Hematopoietic multipotent progenitor cell (in vitro differentiated cells): ENCODE results near the genes LIMS3 and ANAPC1.

DNA sequence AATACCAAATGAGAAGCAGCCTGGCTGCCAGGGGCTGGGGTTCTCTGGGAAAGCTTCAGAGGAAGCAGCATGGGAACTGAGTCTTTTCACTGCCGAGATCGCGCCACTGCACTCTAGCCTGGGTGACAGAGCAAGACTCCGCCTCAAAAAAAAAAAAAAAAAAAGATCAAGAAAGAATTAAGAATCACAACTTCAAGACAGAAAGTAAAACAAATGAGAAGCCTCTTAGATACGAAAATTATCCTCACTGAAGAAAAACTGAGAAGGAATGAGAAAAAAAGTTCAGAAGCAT is 4.3 kb downstream of the SEPTIN10 start:
- CAGE, long polyA plus RNA = no peak

GRCh38 chr2:109631888-109632682 is 17.9 kb downstream of the SOWAHC start:
- CAGE, long polyA plus RNA = no peak

GRCh38 chr2:109677066-109677675 is 63.0 kb downstream of the SOWAHC start:
- CAGE, long polyA plus RNA = no peak

- CAGE, long polyA plus RNA = no peak
Measured at GRCh38 chr2:109702241-109703083, 88.3 kb downstream of the SOWAHC start.

- CAGE, long polyA plus RNA = no peak
Measured at GRCh38 chr2:109898446-109898960, at the start of gene LIMS3. TSS of gene LIMS3 (plus strand) at chr2:109898688.

GRCh38 chr2:110104373-110104934 is 11.2 kb downstream of the MALL start:
- CAGE, long polyA plus RNA = no peak

DNA sequence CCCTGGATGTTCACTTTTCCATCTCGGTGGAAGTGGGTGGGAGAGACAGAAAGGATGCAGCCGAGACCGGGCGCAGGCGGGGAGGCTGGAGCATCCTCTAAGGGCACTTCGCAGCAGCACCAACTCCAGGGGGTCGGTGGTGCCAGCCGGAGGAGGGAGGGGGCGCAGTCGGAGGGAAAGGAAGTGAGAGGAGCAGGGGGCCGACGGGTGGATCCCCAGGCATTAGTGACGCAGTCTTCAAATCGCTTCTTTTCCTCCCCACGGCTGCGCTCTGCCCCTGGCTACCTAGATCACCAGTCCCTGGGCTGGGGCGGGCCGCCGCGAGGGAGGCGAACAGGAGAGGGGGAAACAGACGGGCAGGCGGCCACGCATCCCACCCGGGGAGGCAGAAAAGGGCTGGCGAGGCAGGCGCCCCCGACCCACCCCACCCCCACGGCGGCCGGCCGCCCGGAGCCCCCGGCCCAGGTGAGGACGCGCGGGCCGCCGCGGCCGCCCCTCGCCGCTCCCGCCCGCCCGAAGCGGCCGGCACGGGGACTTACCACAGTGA is 33.2 kb upstream of the RGPD6 start:
- CAGE, long polyA plus RNA = no peak

DNA sequence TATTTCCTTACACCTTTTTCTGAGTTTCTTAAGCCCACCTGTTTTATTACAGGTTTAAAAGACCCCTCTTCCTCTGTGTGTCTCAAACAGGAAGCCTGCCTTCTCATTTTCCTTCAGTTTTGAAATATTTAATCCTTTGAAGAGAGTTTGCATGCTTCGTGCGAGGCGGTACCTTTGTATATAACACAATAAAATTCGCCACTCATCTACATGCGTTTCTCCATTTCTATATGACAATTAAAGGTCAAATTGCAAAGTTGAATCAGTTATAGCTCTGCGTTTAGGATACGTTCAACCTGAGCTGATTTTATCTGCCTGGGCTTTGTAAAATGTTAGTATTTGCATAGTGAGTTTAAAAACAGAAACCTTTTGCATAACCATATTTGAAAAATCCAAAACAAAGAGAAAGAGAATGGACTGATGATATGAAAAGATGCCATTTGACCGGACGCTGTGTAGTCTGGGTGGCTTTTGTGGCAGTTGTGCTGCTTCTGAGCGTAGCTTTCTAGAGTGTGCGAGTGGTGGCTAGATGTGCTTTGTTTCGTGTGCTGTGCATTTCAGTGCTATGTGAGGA is 126.5 kb downstream of the ACOXL start:
- CAGE, long polyA plus RNA = no peak

DNA sequence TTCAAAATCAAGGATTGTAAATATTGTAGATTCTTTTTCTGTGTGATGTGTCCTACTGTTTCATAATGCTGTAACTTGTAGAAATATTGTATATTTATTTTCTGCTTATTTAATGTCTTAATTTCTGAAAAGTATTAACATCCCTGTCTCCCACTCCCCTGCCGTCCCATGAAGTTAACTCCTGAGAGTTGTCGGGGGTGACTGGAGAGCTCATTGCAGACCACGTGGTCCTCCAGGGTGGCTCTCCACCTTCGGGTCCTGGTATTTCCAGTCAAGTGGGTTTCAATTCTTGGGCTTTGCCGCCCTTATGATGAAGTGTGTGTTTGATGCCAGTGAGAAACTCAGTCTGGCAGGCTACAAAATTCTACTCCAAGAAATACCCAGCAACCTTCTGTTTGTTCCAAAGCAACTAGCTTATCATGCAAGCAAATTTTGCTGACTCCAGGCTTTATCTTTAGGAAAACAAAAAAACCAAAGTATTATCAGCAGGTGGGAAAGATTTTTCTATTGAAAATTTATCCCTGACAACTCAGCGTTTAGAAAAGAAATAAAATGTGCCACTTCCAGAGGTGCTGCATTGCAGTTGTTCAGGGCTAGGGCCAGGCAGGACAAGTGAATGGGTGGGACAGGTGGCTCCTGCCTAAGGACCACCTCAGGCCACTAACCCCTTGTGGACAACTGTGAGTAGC is 46.4 kb downstream of the BCL2L11 start:
- CAGE, long polyA plus RNA = no peak

GRCh38 chr2:111883377-111884572 is at the start of gene ANAPC1:
TSS of gene ANAPC1 (minus strand) at chr2:111884193.
- CAGE, long polyA plus RNA = no peak

DNA sequence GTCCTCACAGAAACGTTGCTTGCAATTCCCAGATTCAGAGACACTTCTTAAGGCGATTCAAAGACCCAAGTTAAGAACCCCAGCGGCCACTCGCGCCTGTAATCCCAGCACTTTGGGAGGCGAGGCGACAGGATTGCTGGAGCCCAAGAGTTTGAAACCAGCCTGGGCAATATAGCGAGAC is 470 bp upstream of the ANAPC1 start:
- CAGE, long polyA plus RNA = no peak

GRCh38 chr2:111923148-111923702 is 24.8 kb downstream of the MERTK start:
- CAGE, long polyA plus RNA = no peak

DNA sequence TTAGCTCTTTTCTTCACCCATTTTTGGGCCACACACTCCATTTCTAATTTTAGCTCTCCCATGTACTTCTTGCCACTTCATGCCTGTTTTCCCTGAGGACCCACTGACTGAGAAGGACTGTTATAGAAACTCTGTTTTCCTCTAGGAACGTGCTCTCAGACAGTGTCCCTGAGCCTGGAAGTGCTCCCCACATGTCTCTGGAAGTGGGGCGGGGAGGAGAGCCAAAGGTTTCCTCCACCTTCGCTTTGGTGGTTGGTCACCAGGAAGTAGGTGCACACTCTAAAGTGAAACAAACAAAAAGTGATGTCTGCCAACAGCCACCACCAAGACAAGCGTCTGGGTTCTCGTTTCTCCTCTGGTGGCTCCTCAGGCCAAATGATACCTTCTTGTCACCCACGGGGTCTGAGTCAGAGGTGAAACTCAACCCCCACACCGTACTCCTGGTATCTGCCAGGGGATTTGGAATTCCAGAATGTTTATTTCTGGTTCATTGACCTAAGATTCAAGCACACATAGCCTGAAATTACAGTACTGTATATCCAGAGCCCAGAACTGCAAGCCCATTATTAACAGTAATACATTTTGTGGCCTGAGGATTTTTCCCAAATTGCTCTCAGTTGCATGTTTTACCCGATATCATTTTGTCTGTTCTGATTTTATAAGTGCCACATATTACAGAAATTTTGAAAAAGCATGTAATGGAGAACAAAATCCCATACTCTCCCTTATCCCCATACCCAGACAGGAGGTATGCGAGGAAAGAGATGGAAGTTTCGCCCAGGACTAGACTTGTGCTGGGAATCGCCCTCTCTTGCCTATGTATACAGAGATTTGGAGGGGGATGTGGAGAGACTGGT is 74.9 kb downstream of the MERTK start:
- CAGE, long polyA plus RNA = no peak

- CAGE, long polyA plus RNA = no peak
Measured at GRCh38 chr2:112050306-112050692, 4.8 kb upstream of the TMEM87B start.

DNA sequence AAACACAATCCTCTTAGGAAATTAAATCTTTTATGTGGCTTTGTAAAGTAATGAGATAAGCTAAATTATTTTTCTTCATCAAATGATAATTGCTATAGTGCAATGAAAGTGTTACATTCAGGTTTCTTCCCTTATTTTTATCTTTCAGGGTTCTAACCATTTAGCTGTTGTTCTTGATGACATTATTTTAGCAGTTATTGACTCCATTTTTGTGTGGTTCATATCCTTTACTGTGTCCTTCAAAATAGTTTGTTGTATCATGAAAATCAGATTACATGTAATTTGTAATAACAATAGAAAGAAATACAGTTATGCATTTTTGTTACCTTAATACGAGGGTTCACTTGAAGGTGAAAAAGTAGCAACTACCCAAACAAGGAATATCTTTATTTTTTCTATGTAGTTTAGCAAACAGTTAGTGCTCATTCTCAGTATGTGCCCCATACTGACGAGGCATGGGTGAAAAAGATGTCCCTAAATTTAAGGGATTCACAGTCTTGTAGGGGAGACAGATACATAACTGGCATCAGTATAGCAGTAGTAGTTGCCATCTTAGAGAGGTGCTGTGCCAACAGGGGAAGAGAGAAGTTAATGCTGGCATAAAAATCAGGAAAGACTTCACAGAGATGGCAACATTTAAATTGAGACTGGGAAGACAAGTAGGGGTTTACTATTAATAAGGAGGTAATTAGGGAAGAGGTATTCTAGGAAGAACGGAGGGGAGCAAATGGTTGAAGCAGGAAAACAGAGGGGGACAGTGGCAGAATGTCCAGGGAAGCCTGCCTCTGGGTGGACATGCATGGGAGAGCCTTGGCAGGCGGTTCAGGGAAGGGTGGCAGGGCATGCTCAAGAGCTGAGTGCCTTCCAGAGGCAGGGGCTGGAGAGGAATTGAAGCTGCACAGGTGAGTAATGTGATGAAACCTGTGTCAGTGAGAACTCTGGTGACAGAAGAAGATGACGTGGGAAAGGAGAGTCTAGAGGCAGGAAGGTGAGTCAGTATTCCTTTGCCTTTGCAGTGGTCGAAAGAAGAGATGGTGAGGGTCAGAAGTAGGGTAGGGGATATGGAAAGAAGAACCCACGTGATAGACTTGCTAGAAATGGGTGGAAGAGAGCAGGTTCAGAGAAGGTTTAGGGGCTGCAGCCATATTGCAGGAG is 36.9 kb downstream of the TMEM87B start:
- CAGE, long polyA plus RNA = no peak

DNA sequence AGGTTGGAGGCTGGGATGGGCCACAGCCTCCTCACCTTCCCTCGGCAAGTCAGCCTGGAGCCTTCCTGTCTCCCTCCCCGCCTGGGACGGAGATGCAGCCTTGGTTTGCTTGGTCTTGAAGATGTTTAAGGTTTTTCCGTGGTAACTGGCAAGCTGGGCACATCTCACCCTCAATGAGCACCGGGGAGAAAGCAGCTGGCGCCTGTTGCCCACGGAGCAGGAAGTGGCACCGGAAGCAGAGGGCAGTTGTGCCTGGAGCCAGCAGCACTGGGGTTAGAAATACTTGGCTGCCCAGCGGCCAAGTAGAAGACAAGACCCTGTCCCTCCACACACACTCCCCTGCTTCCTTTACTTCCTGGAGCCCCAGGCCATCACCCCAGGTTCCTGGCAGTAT is 17.3 kb downstream of the FBLN7 start:
- CAGE, long polyA plus RNA = no peak

DNA sequence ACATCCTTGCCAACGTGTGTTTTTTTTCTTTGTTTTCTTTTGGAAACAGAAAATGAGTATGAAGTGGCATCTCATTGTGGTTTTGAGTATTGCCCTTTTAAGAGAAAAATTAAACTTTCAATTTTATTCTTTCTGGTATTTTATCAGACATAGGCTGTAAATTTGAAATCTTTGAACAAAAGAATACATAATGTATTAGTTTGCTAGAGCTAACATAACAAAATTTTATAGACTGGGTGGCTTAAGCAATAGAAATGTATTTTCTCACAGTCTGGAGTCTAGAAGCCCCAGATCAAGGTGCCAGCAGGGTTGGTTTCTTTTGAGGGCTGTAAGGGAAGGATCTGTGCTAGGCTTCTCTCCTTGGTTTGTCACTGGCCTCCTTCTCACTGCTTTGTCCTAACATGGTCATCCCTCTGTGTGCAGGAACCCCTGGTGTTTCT is 28.7 kb downstream of the ZC3H6 start:
- CAGE, long polyA plus RNA = no peak

GRCh38 chr2:112304552-112305030 is 29.2 kb downstream of the ZC3H6 start:
- CAGE, long polyA plus RNA = no peak

DNA sequence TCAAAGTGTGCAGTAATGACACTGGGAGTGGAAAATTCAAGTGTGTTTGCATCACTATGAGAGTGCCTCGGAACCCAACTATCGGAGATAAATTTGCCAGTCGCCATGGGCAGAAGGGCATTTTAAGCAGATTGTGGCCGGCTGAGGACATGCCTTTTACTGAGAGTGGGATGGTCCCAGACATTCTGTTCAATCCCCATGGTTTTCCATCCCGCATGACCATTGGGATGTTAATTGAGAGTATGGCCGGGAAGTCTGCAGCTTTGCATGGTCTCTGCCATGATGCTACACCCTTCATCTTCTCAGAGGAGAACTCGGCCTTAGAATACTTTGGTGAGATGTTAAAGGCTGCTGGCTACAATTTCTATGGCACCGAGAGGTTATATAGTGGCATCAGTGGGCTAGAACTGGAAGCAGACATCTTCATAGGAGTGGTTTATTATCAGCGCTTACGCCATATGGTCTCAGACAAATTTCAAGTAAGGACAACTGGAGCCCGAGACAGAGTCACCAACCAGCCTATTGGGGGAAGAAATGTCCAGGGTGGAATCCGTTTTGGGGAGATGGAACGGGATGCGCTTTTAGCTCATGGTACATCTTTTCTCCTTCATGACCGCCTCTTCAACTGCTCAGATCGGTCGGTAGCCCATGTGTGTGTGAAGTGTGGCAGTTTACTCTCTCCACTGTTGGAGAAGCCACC is 9.4 kb upstream of the CHCHD5 start:
- CAGE, long polyA plus RNA = no peak

GRCh38 chr2:112647259-112647967 is 1.7 kb downstream of the SLC20A1 start:
- CAGE, long polyA plus RNA = no peak